ENCODE data around the genes ZNF223, ZNF112 and ZNF229.

DNA sequence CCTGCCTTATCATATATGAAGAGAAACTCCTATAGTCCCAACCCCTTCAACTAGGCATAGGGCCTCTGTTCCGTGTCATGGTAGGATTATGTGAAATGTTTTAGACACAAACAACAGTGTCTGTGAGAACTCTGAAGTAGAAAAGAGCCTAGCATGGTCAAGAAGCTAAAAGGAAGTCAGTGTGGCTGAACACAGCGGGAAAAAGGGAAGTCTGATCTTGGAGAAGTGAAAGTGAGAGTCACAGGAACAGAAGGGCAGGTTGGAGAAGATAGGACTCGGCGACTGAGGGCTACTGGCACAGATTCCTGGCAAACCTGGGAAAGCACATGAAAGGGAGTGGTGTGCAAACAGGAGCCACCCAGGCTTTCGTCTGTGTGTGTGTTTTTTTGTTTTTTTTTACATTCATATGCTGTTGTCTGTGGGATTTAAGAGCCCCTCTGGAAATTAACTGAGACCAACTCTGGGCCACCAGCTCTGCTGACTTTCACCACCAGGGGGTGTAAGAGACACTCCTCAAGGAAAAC is 9.7 kb downstream of the SMG9 start:
- RRBS: no CpG with 5 or more reads among the region's 5 CpGs

- RRBS: no CpG with 5 or more reads among the region's 11 CpGs
Observed at GRCh38 chr19:43749996-43750942, 4.5 kb downstream of the SMG9 start.

- RRBS: no CpG with 5 or more reads among the region's 23 CpGs
Observed at GRCh38 chr19:43755459-43755864, 700 bp upstream of the SMG9 start.

DNA sequence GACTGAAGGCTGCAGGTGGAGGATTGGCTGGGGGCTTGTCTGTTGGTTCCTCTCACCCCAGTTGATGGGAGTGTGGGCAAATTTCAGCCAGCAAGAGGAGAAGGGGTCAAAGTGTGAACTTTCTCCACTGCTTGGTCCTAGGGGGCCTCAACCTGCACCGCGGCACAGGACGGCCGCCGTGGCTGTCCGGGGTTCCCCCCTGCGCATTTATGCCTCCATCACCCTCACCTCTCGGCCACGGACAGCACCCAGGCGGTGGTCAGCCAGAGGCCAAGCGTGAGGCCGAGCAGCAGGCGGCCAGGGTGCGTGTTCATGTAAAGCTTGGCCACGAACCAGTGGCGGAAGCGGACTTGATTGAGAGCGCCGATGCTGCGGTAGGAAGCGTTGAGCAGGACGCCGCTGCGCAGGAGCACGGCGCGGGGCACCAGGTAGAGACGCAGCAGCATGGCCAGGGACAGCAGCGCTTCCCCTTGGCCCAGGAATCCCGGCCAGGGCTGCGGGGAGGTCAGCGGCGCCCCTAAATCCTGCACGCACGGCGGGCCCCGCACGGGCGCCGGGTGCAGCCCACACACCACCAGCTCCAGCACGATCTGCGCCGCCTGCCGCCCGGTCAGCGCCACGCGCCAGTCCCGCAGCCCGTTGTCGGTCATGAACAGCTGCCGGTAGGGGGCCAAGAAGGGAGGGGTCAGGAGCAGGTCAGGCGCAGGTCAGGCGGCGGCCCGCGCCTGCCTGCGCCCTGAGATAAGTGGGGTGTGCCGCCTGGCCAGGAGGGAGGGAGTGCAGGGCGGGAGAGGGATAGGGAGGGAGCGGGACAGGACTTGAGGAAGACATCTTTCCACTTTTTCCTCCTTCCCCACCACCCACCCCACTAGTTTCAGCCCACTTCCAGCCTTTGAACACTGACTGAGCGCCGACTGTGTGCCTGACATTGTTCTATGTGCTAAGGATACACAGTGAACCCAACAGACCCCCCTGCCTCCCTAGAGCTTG is 6.5 kb downstream of the KCNN4 start:
- RRBS: 93% methylated on average over 13 of the region's 63 CpGs

DNA sequence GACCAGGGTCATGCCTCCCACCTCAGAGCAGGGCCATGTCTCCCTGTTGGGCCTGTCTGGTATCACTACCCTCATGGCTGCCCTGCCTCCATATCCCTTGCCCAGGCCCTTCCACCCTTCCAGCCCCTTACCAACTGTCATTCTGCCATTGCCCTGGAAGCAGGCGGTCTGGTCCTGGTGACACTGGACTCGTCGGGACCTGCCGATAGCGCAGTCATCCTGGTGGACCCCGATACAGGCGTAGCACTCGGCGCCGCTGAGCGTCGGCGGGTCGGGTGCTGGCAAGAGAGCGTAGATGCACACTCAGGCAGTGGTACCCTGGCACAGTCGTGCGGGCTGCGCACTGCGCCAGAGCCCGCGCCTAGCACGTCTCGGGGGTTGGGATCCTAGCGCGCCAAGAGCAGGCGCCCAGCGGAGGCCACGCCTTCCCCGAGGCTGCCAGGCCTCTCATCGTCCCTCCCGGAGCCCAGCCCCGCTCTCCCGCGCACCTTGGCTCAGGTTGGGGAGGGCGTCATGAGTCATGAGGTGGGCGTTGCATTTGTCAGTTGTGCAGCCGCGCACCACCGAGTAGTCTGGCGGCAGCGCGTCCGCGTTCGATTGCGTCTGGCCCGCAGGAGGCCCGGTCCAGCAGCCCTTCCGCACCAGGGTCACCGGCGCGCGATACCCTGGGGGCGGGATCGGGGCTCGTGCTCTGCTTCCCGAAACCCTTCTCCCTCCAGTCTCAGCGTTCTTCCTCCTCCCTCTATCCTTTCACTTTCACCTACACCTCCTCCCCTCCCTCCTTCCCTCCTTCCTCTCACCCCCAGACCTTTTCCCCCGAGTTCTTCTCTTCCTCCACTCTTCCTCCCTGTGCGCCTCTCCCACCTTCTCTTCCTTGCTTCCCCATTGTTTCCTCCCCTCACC is 3.7 kb downstream of the LYPD5 start:
- RRBS: no CpG with 5 or more reads among the region's 60 CpGs

DNA sequence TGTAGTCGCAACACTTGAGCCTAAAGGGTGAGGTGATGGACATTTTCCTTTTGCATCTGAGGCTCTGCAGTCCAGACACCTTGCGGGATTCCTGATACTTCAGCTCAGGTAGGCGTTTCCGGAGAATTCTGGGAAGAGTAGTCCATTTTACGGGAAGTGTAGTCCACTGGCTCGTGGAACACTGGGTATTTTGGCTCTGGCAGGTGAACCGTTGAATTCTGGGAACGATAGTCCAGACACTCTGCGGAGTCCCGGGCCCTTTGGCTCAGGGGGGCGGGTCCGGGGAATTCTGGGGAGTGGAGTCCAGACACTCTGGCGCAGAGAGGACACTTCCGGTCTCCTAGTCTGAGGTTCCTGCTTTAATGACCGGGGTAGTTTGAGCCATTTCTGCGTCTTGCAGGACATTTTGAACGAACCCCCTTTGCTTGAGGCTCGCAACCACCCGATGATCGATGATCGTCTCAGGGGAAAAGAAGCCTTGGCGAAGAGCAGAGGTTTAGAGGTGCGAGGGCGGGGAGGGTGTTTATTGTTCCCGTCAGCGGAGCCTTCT is at the start of gene ZNF223:
Gene ZNF223 (plus strand): TSS at position 343 of the 550 bp plus-strand sequence.
- RRBS: 8% methylated on average over 3 of the region's 26 CpGs

DNA sequence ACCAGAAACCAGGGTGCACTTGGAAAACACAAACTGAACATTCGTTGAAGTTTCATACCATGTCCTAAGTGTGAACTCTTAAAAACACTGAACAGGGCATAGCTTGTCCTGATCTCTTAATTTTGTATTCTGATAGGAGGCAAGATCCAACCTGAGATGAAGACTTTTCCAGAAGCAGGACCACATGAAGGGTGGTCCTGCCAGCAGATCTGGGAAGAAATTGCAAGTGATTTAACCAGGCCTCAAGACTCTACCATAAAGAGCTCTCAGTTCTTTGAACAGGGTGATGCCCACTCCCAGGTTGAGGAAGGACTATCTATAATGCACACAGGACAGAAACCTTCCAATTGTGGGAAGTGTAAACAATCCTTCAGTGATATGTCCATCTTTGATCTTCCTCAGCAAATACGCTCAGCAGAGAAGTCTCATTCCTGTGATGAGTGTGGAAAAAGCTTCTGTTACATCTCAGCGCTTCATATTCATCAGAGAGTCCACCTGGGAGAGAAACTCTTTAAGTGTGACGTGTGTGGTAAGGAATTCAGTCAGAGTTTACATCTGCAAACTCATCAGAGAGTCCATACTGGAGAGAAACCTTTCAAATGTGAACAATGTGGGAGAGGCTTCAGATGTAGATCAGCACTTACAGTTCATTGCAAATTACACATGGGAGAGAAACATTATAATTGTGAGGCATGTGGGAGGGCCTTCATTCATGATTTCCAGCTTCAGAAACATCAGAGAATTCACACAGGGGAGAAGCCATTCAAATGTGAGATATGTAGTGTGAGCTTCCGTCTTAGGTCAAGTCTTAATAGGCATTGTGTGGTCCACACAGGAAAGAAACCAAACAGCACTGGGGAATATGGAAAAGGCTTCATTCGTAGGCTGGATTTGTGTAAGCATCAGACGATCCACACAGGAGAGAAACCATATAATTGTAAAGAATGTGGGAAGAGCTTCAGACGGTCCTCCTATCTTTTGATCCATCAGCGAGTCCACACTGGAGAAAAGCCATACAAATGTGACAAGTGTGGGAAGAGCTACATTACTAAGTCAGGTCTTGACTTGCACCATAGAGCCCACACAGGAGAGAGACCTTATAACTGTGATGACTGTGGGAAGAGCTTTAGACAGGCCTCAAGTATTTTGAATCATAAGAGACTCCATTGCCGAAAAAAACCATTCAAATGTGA is 5.6 kb upstream of the ZNF284 start:
- RRBS: no CpG with 5 or more reads among the region's 10 CpGs

- RRBS: no CpG with 5 or more reads among the region's 8 CpGs
Observed at GRCh38 chr19:44176005-44176706, 11.3 kb downstream of the ZNF226 start.

DNA sequence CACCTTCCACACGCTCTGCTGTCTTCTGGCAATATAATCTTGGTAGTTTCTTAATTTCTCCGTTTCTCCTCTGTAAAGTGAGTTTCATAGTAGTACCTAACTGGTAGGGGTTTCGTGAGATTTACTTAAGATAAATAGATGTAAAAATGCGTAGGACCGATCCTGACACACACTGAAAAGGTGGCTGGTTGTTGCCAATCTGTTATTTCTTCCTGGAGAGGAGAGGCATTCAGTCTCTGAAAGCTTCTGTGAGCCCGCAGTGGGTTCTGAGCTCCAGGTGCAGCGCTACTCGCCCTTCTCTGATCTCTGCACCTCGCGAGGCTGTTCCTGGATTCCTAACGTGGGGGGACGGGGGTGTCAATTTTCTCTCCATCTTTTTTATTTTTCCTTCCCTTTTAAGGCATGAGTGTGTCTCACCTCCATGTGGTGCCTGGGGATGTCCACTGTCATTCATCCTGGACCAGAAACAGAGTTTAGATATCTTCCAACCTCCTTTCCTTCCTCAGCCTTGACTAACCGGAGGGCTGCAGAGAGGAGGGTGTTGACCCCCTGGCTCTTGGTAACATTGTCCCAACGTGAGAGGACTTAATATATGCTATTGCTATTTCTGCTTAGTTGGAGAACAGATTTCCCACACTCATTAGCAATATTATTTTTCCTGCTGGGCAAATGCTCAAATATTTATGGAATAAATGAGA is 630 bp downstream of the ZNF233 start:
- RRBS: no CpG with 5 or more reads among the region's 14 CpGs

DNA sequence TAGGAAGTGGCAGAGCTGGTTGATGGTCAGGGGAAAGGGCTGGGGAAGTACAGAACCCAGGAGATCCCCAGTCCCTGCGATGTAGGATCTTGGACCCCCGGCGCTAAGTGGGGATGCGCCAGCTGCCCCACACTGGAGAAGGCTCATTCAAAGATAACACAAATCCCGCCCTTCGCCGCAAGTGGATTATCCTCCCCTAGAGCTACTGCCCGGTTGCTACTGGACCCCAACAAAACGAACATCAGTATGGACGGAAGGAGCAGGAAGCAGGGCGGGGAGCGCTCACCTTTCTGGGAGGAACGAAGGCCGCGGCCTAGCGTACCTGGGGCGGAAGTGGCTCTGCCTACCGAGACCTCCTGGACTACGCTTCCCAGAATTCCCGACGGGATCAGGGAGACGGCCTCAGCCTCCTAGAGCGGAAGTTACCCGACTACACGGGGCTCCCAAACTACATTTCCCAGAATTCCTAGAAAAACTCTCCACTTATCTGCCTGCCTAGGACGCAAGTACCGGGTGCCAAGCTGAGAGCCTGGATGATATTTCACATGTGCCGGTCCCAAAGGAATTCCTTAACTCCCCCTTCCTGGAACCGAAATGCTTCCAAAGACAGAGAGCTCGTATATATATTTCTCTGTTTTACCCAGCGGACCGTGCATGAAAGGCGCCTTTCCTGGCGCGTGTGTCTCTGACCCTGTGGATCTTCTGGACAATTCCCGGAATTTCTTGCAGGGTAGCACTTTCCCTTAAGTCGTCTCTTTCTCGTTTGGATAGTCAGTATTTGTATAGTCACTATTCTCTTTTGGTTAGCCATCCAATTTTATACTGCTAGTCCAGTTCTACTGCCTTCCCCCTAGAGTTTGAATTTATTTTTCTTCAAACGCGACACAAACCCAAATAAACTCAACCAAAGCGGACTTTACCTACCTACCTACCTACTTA is at the start of gene ZNF112:
Gene ZNF112 (minus strand): TSS at position 341 of the 939 bp plus-strand sequence.
- RRBS: 0% methylated on average over 1 of the region's 41 CpGs

- RRBS: no CpG with 5 or more reads among the region's 50 CpGs
Observed at GRCh38 chr19:44447728-44448862, at the start of gene ZNF229. Gene ZNF229, minus strand, starts transcription at chr19:44448472.

GRCh38 chr19:44562679-44563106 is 33.2 kb upstream of the CEACAM20 start:
- RRBS: no CpG with 5 or more reads among the region's 10 CpGs

GRCh38 chr19:44617596-44618023 is 4.2 kb downstream of the IGSF23 start:
- RRBS: no CpG with 5 or more reads among the region's 4 CpGs

- RRBS: no CpG with 5 or more reads among the region's 6 CpGs
Observed at GRCh38 chr19:44620721-44621145, 7.4 kb downstream of the IGSF23 start.

- RRBS: 97% methylated on average over 9 of the region's 37 CpGs
Observed at GRCh38 chr19:44647095-44647620, 3.4 kb downstream of the PVR start.

DNA sequence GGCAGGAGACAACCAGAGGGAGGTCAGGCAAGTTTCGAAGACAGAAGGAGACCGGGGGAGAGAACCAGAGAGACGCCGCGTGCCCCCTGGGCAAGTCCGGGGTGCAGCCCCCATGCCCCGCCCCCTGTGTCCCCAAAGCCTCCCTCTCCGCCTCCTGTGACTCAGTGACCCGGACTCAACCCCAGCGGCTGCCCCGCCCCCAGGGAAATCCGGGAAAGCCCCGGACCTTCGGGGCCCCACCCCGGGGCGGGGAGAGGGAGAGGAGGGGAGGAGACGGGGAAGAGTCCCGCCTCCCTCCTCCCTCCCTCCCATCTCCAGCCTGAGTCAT is 1.2 kb upstream of the BCL3 start:
- RRBS: 2% methylated on average over 10 of the region's 18 CpGs

- RRBS: no CpG with 5 or more reads among the region's 7 CpGs
Observed at GRCh38 chr19:44761053-44761451, 12.5 kb downstream of the BCL3 start.

DNA sequence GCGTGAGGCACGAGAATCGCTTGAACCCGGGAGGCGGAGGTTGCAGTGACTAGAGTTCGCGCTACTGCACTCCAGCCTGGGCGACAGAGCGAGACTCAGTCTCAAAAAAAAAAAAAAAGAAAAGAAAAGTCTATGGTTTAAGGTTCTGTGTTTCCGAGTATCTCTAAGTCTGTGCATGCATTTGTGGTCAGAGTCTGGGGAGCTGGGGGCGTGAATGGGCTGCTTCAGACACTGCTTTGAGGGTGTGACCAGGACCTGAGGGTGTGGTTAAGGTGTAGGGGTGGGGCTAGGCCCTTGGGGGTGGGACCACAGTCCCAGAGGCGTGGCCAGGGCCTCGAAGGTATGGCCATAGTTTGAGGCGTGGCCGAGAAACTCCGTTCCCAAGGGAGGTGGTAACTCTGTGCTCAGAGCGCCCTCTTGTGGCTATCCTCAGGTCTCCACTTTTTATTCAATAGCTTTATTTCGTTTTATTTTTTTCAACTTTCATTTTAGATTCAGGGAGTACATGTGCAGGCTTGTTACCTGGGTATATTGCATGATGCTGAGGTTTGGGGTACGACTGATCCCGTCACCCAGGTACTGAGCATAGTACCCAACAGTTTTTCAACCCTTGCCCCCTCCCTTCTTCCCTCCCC is 7.1 kb upstream of the CBLC start:
- RRBS: no CpG with 5 or more reads among the region's 20 CpGs

- RRBS: no CpG with 5 or more reads among the region's 10 CpGs
Observed at GRCh38 chr19:44789768-44790358, 12.2 kb downstream of the CBLC start.

DNA sequence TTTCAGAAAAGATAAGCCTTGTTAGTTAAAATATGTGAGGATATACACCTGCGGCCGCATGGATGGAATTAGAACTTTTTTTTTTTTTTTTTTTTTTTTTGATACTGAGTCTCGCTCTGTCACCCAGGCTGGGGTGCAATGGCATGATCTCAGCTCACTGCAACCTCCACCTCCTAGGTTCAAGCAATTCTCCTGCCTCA is 3.1 kb upstream of the BCAM start:
- RRBS: no CpG with 5 or more reads among the region's 3 CpGs

Measured in HL-60 (cell line).